Airway epithelial cell (primary cell): ENCODE data around the genes PDIA4 and ZNF746.

DNA sequence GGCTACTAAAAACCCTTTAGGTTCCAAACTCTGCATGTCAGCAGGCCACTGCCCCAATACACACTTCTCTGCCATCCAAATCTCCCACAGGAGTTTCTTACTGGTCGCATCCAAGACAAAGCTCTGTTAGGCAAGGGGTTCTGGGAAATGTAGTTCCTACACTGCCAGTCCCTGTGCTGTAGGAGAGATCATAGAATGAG lies 757.0 kb upstream of the C7orf33 start:
- RAMPAGE, long total RNA = no peak

GRCh38 chr7:148304503-148304979 lies 286.0 kb upstream of the C7orf33 start:
- RAMPAGE, long total RNA = no peak

GRCh38 chr7:148914114-148914725 lies 30.1 kb upstream of the EZH2 start:
- RAMPAGE, long total RNA = no peak

- RAMPAGE, long total RNA = no peak
Observed at GRCh38 chr7:148987075-148987381, 41.3 kb downstream of the PDIA4 start.

DNA sequence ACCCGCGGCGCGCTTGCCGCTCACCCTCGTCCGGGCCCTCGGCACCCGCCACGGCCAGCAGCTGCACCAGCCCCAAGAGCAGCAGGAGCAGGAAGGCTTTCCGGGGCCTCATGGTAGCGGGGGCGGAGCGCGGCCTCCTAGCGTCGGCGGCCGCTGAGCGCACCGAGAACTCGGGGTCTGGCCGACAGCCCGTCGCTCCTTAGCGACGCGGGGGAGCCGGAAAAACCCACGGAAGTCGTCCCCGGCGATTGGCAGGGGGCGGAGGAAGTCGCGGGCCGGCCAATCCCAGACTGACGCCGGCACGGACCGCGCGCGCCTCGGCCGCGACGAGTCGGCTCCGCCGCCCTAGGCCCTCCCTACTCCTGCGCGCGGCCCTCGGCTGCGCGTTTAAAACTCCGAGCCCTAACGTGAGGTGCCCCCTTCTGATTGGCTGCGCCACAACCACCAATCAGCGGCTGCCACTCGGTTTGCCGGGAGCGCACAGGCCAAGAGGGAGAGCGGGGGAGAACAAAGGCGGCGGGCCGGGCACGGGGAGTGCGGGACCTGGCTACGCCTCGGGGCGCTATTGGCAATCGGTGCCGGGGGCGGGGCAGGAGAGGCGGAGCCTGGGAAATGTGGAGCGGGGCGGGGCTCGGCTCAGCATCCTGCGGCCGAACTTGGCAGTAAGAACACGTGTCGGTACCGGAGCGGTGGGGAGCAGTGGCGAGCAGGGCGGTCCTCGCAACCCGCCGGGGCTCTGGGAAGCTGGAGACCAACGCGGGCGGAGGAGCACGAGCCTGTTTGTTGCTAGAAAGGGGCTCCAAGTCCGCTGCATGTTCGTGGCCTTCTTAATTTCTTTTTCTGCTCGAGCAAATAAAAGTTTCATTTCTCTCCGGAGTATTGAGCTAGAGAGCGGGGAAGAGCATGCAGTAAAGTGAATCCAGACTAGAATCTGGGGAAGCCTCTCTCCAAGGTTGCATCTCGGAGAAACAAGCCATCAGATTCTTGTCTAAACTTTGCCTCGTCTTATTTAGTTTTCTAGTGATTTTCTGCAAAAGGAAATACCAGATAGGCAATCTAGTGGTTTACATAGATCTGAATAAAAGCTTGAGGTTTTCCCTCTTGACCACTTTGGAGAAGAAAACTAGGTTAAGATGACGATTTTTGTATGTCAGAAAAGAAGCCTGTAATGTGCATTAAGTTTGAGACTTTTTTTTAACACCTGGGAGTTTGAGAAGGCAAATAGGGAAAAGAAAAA lies at the start of gene PDIA4:
PDIA4 (minus strand) TSS at position 209 of the 1,237 bp plus-strand sequence.
- RAMPAGE, long total RNA = start-site peak on the minus strand centred at position 184 of the sequence, 120 bp wide, 6,339 and 2,485 reads in 2 replicates

GRCh38 chr7:149065482-149066249 lies 24.9 kb downstream of the ZNF786 start:
- RAMPAGE, long total RNA = no peak

GRCh38 chr7:149250146-149250565 lies 10.7 kb downstream of the ZNF212 start:
- RAMPAGE, long total RNA = no peak

- RAMPAGE, long total RNA = no peak
Observed at GRCh38 chr7:149285621-149286184, 23.7 kb downstream of the ZNF783 start.

DNA sequence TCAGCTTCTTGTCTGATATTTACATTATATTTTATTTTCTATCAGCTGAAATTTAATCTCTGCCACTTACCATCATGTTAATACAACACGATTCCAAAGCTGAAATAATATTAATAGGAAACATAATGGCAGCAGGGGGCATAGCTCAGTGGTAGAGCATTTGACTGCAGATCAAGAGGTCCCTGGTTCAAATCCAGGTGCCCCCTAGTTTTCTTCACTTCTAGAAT lies 48.0 kb downstream of the ZNF783 start:
- RAMPAGE, long total RNA = no peak

DNA sequence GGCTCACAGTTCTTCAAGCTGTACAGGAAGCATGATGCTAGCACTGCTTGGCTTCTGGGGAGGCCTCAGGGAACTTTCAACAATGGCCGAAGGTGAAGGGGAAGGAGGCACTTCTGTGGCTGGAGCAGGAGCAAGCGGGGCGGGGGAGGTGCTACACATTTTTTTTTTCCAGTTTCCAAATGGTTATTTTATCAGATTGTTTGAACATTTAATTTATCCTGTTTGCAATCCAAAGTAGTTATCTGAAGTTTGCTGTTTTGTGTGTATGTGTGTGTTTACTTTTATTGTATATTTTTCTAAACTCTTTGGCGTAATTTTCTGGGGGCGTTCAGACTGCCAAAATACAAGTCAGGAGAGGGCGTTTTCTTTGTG lies 58.4 kb downstream of the ZNF783 start:
- RAMPAGE, long total RNA = no peak

- RAMPAGE, long total RNA = no peak
Observed at GRCh38 chr7:149377469-149377849, 83.4 kb downstream of the ZNF777 start.

DNA sequence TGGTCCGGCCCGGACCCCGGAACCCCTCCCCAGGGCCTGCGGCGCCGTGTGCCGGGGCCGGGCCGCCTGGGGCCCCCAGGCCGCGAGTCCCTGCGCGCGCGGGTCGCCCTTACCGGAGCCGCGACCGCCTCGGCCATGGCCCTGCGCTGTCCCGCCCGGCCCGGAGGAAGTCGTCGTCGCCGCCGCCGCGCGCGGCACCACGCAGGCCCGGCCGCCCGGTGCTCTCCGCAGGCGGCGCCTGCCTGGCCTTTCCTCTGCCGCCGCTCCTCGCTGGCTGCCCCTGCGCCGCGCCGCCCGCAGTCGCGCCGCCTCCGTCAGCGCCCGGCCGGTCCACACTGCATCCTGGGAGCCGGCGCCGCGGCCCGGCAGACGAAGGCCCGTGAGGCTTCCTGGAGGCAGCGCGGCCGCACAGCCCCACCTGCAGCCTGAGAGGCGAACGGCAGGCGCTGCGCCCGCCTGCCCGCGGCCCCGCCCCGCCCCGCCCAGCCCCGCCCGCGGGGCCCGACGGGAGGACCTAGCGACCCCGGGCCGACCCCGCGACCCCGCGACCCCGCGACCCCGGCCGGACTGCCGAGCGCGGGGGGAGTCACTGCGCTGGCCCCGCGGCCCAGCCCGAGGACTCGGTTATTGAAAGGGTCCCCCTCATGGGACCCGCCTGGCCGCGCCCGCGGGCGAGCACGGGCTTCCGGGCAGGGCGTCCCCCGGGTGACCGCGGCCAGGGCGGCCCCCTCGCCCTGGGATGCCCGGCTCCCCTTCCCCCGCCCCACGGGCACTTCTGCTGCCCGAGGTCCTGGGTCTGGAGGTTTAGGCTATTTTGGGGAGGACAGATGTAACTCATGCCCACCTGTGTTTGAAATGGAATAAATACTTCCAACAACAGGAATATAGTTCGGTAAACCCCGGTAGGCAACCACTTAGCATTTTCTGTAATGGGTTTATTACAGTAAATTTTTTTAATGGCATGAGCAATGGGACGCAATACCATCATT lies at the start of gene ZNF746:
ZNF746 (minus strand) TSS at position 410 of the 989 bp plus-strand sequence.
- RAMPAGE, long total RNA = no peak

DNA sequence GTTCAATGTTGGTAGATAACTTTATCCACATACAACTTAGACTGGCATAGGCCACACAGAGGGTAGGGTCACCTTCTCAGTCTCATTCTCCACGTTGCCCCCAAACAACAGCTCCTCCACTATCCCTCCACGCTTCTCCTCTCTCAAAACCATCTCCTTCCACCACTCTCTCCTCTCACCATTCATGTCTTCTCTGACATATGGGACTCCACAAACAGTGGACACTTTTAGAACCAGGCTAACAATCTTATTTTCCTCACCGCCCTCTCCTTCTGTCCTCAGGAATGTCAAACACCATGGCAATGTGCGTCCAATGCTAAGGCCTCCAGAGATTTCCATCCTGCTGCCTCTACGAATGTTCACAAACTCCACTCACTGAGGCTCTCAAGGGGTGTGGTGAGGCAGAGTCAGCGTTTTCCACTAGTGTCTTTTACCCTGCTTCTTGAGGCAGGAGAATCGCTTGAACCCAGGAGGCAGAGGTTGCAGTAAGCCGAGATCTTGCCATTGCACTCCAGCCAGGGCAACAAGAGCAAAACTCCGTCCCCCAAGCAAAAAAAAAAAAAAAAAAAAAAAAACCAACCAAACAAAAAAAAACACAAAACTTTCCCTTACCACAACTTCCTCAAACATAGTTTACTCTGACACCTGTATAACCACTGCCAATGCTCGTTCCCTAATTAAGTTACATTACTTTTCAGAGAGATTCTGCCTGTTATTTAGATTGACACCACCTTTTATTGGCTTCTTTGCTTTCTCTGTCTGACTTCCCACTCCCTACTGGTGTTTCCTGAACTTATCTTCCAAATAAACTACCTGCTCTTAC lies 102.0 kb upstream of the ZNF746 start:
- RAMPAGE, long total RNA = no peak

DNA sequence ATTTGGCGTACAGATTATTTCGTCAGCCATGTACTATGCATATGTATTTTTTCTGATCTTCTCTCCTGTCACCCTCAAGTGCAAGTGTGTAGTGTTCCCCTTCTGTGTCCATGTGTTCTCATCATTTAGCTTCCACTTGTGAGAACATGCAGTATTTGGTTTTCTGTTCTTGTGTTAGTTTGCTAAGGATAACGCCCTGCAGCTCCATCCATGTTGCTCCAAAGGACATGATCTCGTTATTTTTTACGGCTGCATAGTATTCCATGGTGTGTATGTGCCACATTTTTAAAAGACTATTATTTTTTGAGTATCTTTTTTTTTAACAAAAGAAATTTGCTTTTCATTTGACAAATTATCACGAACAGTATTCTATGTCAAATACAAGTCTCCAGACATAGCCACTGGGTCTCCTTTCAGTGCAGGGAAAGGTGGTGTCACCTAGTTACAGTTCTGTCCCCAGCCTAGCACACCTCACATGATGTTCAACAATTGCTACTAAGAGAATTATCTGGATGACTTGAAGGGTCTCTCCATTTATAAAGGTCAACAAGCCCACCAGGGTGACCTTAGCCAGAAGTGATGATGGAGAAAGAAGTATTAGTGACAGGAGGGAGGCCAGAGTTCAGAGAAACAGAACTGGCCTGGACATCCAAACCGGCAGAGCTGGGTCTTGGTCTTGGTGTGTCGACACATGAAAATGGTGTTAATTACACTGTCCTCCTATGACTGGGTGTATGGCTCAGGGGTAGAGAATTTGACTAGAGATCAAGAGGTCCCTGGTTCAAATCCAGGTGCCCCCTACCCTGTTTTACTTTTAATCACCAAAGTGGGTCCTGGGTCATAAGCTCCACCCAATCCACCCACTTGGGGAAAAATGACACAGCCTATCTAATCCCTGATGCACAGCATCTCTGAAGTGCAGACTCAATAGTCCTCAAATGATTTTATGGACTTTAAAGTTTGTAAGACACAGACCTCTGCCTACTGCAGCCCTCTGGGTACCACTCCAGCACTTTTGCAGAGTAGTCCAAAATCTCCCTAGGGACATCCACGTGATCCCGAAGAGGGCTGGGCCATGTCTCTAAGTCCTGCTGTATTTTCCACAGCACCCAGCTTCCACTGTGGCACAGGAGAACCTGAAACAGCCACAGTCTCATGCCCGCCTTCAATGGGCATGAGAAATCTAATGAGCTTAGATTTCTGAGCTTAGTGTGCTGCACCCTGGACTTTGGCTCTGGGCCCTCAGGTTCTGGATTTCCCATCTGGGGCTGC lies 106.7 kb upstream of the KRBA1 start:
- RAMPAGE, long total RNA = no peak

DNA sequence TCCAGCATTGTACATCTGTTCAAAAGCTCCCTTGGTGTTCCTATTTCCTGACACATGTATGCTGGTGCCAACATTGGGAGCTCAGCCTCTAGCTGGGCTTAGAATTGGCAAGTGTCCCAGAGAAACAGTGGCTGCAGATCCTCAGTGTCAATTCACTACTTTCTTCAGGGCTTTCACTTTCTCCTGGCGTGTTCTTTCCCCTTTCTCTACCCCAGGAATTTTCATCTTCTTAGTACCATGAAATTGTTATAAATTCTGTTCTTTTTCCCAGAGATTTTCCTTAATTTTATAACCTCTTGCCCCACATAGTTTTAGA lies 44.4 kb upstream of the KRBA1 start:
- RAMPAGE, long total RNA = no peak

DNA sequence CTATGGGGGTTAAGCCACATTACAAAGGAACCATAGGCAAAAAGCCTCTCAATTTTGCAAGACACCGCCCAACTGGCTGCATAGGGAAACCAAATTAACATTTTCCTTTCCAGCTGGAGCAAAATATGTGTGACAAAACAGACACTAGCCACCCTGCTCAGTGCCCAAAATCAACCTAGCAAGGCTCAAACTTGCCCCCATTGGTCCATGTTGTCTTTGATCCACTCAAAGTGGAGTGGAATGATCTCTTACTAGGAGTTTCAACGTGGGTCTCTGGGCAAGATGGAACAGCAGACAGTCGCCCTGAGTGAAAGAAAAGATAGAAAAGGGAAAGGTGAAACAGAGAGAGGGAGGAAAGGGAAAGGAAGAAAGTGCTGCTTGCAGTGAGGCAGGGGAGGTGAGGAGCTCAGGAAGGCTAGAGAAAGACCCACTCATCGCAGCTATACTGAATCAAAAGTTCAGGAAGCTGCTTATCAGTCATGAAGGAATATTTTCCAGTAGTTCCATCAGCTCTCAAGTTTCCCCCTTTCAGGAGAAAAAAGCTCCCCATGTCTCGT lies 28.4 kb upstream of the KRBA1 start:
- RAMPAGE, long total RNA = no peak

DNA sequence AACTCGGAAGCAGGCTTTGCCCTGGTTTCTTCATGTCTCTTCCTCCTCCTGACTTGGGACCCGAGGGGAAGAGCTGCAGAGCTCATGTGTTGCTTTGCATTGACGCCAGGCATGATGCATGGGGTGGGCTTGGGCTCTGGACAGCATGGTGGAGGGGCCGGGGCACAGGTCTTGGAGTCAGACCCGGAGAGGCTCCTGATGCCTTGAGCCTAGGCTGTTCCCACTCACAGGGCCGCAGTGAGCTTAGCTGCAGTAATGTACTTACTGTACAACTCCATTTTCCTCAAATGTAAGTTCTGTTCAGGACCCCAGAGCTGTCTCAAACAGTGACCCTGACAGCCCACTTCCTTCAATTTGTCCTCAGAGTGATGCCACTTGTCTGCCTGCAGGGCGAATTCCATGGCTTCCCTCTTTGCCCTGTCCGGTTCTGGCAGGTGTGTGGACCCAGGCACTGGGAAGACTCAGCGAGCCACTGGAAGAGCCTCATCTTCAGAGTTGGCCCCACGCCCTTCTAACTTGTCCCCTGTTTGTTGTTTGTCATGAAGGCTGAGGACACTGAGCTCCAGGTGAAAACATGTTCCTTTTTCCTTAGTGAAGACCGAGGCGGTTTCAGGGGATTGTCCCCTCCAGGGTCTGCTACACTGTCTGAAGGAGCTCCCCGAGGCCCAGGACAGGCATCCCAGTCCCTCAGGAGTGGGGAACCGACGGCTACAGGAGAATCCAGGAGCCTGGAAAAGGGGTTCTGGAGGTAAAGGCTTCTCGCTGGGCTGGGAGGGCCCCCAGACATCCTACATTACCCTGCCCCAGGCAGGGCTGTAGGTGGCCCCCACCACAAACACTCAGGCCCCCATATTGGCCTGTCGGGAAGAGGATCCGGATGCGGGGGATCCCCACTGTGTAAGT lies 8.6 kb downstream of the KRBA1 start:
- RAMPAGE, long total RNA = no peak

DNA sequence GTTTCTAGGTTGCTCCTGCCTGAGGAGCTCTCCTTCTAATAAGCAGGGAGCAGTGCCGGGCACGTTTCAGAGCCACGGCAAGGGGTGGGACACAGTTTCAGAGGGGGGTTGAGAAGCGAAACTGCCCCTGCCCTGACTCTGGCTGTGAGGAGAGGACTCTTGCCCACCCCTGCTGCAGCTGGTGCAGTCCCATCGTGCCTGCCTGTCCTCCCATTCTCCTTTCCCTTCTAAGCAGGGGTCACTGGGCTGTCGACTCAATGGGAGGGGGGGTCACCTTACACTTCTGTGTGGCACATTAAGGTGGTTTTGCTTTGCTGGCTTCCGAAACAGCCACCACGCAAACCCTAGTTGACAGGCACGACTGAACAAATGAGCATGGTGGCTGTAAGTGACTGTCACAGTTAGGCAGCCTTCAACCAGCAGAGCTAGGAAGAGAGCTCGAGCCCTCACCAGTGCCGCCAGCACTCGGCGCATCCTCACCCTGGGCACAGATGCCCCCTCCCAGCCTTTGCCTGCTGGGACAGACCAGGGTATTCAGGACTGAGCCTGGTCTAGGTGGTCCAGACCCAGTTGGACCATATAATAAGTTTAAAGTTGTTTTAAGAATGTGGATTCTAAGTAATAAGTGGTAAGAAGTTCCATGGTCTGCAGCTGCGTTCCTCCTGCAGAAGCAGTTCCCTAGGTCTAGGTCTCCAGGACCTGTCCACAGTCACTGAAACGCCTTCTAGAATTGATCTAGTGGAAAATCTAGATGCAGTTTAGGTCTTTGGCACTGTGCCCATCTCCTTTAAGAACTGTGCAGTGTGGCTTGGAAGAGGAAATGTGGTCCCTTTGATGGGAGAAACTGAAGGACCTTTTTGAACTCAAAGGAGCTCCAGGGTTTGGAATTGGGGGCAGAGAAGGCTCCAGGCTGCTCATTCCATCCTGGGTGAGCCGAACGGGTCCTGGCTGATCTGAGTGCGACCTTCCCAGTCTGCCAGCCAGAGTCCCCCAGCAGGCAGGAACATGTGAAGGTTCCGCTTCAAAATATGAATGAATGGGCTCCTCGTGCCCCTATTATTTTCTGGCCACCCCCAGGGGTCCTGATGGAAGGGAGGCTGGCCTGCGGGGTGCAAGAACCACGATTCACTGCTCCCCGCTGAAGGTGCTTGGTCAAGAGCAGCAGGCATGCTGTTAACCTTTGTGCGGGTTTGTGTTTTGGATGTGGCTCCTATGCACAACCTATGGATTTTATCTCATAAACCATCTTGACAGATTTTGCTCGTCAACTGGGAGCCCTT lies 21.5 kb downstream of the KRBA1 start:
- RAMPAGE, long total RNA = no peak

GRCh38 chr7:149844172-149844927 lies 6.2 kb downstream of the ZNF862 start:
- RAMPAGE, long total RNA = no peak

DNA sequence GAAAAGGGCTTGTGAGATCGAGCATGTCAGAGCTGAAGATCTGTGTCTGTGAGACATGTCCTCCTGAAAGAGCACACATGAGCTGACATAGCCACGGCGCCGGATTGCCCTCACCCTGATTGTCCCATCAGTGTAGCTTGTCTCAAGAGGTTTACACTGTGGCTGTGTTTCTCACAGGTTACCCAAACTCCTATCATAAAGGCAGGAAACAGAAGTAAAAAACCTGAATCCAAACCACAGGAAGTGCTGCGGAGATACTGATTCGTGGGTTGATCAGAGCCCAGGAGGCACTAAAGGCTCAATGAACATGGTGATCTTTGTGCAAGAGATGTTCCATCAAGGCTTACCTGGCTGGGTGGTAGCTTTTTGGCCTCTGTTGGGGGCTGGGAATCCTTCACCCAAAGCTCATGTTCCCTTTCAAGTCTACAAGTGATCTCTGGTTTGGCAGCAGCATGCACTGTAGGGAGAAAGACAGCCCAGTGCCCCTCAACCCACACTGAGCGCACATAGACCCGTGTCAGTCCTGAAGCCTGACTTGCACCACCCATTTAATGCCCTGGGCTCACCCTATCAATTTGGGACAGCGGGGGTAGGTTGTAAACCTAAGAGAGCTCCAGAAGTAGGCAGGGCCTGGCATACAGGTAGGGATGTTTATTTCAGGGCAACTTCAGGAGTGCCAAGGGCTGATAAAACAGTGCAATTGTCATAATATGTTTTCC lies 3.7 kb upstream of the ATP6V0E2 start:
- RAMPAGE, long total RNA = no peak